Epithelial cell of proximal tubule (primary cell): ENCODE data around the gene EEA1.

DNA sequence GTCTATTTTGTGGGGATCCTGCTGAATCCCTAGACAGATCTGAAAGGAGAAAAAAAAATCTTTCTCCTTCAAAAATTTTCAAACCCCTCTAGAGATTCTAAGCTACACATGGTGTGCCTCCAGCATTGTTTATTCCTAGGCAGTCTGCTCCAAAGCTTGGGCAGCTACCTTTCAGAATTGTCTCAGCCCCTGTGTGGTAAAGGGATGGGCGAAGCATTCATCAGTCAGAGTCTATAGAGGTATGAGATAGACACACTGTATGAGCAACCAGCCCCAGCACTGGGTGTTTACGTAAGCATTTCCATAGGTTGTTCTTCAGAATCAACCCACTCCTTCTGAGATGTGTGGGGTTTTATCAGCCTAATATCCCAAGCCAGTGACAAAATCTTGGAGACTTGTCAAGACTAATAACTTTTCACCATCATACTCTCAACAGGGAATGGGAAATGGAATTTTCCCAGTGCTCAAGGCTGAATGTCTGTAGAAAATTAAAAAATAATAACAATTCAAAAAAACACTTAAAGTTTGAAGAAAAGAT is 98.3 kb downstream of the BTG1 start:
- RAMPAGE, long total RNA = no peak
- RRBS = no CpG with 5 or more reads among the region's 2 CpGs

- RAMPAGE, long total RNA = no peak
- RRBS = no CpG with 5 or more reads among the region's 2 CpGs
Observed at GRCh38 chr12:92064178-92064788, 81.4 kb downstream of the BTG1 start.

- RAMPAGE, long total RNA = no peak
- RRBS = no CpG with 5 or more reads among the region's 2 CpGs
Observed at GRCh38 chr12:92118791-92119574, 26.7 kb downstream of the BTG1 start.

DNA sequence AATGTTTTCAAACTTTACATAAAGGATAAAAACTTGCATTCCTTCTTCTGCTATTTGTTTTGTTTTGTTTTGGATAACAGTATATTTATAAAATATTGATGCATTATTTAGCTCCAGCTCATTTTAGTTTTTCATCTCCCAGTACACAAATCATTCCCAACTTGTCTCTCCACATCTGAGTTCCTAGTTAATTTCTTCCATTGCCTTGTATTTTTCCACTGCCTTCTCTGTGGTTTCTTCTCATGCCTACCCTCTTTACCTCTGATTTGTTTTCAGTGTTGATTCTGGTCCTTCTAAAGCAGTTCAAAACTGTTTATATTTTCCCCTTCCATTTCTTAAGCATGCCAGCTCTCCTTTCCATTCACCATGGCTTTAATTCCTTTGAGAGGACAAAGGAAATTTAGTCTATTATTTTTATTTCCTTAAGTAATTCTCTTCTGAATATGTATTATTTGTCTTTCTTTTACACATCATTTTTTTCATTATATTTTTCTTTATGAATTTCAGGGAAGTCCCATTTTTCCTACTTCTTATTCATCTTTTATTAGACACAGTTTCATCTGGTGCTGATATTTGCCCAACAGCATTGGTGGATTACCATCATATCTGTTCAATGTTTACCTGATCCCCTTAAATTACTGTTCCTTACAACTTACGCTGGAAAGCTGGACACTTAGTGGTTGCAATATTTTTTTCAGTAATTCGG is 24.5 kb downstream of the BTG1 start:
- RAMPAGE, long total RNA = no peak
- RRBS = no CpG with 5 or more reads among the region's 2 CpGs

DNA sequence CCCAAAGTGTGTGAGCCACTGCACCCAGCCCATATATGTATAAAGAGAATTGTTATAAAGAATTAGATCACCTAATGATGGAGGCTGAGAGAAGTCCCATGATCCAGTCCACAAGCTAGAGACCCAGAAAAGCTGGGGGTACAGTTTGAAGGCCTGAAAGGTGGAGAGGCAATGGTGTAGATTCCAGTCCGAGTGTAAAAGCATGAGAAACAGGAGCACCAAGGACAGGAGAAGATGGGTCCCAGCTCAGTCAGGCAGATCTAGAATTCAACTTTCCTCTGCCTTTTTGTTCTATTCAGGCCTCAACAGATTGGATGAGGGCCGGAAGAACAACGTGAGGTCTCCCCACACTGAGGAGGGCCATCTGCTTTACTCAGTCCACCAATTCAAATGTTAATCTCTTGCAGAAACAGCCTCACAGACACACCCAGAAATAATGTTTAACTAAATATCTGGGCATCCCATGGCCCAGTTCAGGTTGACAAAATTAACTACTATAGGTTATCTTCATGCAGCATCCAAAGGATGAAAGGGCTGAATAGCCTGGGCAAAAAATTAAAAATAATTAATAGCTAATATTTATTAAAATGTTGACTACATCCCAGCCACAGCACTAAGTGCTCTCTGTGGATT is 22.7 kb downstream of the BTG1 start:
- RAMPAGE, long total RNA = no peak
- RRBS = no CpG with 5 or more reads among the region's 3 CpGs

- RAMPAGE, long total RNA = no peak
- RRBS = no CpG with 5 or more reads among the region's 4 CpGs
Observed at GRCh38 chr12:92136063-92136357, 9.6 kb downstream of the BTG1 start.

GRCh38 chr12:92145937-92146927 is 586 bp upstream of the BTG1 start:
- RAMPAGE, long total RNA = no peak
- RRBS = under 1% methylated on average over 7 of the region's 55 CpGs

GRCh38 chr12:92156894-92157450 is 11.3 kb upstream of the BTG1 start:
- RAMPAGE, long total RNA = no peak
- RRBS = no CpG with 5 or more reads among the region's 6 CpGs

GRCh38 chr12:92561371-92562027 is 141.3 kb upstream of the PLEKHG7 start:
- RAMPAGE, long total RNA = no peak
- RRBS = no CpG with 5 or more reads among the region's 5 CpGs

- RAMPAGE, long total RNA = no peak
- RRBS = no CpG with 5 or more reads among the region's 2 CpGs
Observed at GRCh38 chr12:92589686-92590083, 113.1 kb upstream of the PLEKHG7 start.

DNA sequence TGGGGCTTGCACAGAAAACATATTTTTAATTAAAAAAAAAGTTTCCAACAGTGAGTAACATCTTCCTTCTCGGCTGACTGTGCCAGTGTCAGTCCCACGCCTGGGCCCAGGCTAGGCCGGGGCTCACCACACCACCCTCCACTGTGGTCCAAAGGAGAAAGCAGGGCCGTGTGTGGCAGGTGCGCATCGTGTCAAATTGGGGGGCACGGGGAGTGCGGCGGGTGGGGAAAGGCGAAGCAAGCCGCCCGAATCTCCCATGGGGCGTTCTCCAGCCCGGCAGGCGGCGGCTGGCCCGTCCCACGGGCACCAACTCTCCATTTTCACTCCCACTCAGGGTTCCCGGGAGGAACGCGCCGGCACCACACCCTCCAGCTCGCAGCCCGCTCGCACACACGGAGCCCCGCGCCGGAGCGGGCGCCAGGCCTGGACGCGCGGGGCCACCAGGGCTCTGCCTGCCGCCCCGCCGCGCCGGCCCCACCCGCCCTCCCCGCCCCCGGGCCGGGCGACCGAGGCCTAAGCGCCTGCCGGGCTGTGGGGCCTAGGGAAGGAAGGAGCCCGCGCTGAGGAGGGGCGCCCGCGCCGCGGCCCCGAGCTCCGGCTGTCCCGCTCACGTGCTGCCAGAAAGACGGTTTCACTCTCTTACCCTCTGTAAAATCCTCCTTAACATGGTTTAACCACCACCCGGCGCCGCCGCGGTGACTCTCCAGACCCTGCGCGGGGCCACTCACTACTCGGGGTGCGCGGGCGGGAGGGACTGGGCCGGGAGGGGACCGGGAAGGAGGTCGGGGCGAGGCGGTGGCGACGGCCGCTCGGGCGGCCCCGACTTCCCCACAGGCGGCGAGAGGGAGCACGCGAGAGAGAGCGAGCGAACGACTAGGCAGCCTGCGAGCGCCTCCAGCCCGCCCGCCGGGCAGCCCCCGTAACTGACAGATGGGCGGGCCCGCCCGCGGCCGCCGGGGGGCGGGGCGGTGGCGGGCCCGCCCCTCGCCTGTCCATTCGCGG is at the start of gene EEA1:
EEA1 (minus strand) TSS at position 896 of the 1,002 bp plus-strand sequence.
- RAMPAGE, long total RNA = no peak
- RRBS = 1% methylated on average over 64 of the region's 107 CpGs

- RAMPAGE, long total RNA = no peak
- RRBS = no CpG with 5 or more reads among the region's 5 CpGs
Observed at GRCh38 chr12:93018636-93019275, 89.7 kb upstream of the EEA1 start.

GRCh38 chr12:93083463-93083895 is 154.4 kb upstream of the EEA1 start:
- RAMPAGE, long total RNA = no peak
- RRBS = no CpG with 5 or more reads among the region's 11 CpGs

DNA sequence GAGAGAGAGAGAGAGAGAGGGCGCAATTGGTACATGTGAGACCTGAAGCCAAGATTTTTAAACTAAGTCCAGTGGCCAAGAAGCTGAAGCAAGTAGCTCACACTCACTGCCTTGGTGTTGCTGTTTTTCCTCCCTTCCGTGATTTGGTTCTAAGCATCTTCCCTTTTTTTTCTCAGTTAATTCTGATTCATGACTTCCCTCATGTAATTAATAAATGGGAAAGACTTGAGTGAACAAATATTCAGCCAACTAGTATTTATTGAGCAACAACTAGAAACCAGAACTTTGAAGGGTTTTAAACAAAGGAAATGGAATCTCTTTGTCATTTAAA is 2.3 kb upstream of the NUDT4 start:
- RAMPAGE, long total RNA = no peak
- RRBS = no CpG with 5 or more reads among the region's 2 CpGs

DNA sequence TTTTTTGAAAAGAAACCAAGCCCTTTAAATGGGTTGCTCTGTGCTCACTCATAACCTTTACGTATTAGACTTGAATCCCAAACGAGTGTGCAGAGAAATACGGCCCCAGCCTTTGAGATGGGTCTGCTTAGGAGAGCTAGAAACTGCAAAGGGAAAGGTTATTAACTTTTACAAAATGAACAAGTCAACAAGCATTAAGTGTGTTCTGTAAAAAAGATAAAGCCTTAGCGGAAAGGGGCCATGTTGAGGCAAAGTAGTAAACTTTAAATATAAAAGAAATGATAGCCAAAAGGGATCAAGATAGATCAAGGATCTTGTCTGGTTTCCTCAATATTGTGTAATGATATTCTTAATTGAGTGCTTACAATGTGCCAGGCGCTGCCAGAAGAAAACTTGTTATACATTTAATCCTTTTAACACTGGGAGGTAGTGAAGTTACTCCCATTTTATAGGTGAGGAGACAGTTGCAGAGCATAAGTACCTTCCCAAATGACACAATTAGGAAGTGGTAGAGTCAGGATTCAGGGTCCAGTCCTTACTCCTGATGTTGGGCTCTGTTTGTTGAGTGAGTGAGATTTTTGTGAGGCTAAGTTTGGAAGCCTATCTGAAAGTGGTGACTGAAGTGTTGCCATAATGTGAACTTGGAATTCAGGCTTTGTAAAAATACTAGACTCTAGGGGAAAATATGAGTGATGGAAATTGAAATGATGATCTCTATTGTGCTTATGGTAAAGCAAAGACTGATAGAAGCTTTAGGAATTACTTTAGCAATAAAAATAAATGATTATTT is 2.1 kb downstream of the NUDT4 start:
- RAMPAGE, long total RNA = no peak
- RRBS = no CpG with 5 or more reads among the region's 5 CpGs

DNA sequence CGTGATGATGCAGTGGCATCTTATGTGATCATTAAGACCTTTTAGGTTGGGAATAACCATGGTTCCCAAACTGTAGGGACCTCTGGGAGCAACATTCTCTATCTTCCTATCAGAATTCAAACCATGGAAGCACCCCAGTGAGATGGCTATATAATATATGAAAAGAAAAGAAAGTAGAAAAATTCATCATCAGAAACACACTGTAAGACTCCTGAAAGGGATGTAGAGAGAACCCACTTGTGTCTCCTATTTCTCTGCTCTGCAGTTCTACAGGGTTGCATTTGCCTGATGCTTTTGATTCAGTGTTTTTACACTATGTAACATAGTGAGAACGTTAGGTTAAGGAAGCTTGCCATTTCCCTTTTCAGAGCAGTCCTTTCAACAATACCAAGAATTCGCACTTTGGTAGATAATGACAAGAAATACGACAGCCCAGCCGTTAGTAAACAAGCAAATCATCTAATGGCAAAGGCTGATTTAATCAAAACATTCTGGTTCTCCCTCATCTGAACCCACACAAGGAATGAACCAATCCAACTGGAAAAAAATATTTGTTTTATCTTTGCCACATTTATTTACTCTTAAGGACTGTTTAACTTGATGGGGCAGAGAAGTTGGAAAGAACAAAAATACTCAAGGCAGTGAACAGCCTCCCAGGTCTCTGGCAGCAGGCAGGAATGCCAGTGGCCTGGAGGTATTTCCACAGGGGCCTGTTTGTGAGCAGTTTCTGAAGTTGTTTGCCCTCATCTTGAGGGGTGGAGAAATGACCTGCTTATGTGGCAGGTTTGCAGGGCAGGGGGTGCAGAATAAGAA is 30.8 kb upstream of the SOCS2 start:
- RAMPAGE, long total RNA = no peak
- RRBS = no CpG with 5 or more reads among the region's 5 CpGs

DNA sequence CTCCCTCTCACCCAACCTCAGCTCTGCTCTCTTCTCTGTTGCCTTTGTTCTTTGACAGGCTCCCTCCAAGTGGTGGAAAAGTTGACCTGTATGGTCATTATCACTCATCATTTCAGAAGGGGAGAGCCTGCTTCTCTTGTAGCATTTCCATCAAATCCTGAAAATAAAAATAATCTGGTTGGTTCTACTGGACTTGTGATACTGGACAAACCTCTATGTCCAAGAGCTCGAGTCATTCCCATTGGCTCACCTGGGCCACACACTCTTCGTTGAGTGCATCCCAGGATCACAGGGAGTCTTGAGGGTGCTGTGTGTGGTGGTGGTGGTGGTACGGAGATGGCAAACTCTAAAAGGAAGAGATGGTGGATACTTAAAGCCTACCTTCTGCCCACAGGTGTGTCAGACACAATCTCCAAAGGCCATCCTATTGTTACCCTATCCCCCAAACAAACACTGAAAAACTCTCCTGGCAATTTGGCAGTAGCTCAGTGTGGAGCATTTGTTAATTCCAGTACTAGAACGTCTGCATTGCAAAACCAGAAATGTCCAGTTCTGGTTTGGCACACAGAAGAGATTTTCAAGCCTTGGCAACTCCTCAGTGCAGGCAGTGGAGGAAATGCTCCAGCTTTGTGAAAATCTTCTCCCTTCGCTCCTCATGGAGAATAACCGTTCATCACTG is 5.5 kb upstream of the SOCS2 start:
- RAMPAGE, long total RNA = no peak
- RRBS = no CpG with 5 or more reads among the region's 6 CpGs

DNA sequence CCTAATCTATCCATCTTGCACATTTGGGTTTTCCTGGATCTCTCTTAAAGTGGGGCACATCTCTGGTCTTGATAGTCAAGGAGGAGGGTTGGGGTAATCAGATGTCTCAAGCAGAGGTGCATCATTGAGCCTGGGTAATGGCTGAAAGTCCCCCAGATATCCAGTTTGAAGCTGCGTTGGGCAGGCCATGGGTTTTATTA is 10.9 kb downstream of the SOCS2 start:
- RAMPAGE, long total RNA = no peak
- RRBS = no CpG with 5 or more reads among the region's 1 CpG

GRCh38 chr12:93704944-93705417 is 27.8 kb downstream of the CRADD start:
- RAMPAGE, long total RNA = no peak
- RRBS = no CpG with 5 or more reads among the region's 2 CpGs

DNA sequence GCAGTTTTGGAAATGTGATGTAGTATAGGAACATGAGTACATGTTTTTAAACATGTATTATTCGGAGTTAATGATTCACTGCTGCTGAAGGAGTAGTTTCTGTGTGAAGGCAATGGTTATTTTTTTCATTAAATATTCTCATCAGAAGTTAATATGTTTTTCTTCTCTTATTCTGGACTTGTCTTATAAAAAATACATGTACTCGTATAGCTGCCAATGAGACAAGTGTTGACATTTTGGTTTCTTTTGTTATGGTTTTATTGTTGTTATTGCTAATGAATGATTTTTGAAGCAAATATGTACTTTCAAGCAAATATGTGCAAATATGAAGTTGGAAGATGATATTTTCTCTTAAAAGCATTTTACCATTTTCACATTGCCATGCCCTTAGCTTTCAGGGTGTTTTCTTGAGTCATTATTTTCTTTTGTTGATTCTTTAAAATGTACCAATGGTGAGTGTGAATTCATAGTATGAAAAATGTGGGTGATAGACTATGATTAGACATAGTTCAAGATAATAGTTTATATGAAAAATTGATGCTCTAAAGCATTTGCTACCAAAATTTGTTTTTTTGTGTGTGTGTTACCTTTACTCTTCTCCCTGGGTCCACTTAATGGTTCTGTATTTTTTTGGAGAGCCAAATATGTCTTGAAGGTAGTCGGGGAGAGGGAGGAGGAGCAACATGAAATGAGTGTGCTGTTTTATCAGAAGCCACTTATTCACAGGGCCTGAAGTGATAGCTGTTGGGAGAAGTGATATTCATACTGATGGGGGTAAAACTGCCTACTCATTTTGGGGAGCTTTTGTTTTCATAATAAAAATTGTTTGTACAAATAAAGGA is 28.9 kb downstream of the CRADD start:
- RAMPAGE, long total RNA = no peak
- RRBS = no CpG with 5 or more reads among the region's 3 CpGs